Metastatic Pancreatic Carcinoma in the Ovary (tissue), 1 donor: ENCODE measurements around the genes BEST1 and EML3.

DNA sequence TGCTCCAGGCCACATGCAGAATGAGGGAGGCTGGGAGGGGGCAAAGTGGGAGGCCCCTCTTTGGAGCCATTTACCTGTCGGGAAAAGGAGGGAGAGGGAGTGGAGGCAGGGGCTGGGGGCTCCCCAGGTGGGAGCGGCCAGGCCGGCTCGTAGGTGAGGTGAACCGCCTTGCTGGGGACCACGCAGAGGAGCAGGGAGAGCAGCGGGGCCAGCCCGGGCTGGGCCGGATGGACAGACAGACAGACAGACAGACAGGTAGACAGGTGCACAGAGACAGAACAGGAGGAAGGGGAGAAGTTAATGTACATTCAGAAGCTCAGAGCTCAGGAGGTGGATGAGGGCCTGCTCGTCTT lies 12.1 kb downstream of the RAB3IL1 start:
- PRO-cap: no peak

DNA sequence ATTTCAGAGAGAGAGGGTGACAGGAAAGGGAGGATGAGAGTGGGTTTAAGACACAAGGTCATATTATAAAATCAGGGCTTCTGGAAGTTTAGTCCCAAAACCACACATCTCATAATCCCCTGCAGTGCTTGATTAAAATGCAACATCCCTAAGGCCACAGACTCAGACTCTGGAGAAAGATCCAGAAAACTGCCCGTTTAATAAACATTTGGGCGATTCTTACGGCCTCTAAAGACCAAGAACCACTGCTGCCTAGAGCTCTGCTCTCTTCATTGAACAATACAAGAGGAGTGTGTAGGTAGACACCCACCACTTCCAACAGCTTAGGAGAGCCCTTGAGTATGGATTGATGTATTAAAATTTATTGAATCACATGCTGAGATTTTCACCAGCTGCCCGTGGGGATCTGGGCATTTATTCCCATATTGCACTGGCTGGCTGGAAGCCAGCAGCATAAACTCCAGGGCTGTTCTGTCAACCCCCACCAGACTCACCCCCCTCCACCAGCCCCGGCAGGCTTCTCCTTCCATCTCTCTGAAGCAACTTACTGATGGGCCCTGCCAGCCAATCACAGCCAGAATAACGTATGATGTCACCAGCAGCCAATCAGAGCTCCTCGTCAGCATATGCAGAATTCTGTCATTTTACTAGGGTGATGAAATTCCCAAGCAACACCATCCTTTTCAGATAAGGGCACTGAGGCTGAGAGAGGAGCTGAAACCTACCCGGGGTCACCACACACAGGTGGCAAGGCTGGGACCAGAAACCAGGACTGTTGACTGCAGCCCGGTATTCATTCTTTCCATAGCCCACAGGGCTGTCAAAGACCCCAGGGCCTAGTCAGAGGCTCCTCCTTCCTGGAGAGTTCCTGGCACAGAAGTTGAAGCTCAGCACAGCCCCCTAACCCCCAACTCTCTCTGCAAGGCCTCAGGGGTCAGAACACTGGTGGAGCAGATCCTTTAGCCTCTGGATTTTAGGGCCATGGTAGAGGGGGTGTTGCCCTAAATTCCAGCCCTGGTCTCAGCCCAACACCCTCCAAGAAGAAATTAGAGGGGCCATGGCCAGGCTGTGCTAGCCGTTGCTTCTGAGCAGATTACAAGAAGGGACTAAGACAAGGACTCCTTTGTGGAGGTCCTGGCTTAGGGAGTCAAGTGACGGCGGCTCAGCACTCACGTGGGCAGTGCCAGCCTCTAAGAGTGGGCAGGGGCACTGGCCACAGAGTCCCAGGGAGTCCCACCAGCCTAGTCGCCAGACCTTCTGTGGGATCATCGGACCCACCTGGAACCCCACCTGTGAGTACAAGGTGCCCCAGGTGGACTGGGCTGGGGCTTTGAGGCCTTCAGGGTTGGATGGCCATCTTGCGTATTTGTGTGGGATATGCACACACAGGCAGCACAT lies at the start of gene BEST1:
BEST1 (plus strand) TSS at position 1,216 of the 1,398 bp plus-strand sequence.
- PRO-cap: bidirectional peak, plus-strand start at position 690 of the sequence, minus-strand start at position 541 of the sequence

- PRO-cap: no peak
Measured at GRCh38 chr11:61966608-61966920, 870 bp downstream of the FTH1 start.

- PRO-cap: unidirectional peak, minus-strand start at chr11:61968721
Measured at GRCh38 chr11:61968598-61969405, 1.4 kb upstream of the FTH1 start.

- PRO-cap: no peak
Measured at GRCh38 chr11:62169311-62169655, 20.7 kb upstream of the SCGB1D1 start.

GRCh38 chr11:62543903-62544277 lies 2.7 kb downstream of the AHNAK start:
- PRO-cap: no peak

DNA sequence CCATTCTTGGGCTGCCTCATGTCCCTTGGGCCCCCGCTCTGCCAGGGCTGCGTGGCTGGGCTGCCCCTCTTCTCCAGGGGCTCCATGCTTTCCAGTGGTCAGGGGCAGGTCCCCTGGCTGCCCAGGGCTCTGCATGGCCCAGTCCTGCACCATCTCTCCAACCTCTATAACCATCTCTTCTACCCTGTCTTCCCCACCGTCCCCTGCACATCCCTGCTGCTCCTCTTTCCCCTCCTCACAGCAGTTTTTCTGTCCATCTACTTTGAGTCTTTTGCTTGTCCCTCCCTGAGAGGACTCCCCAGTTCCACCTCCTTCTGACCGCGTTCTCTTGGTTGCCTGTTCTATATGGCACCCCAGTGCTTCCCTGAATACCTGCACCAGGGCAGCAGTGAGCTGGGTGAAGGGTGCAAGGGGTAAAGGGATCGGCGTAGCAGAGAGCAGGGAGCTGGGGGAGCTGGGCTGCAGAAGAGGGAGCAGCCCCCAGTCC lies 1.8 kb upstream of the EEF1G start:
- PRO-cap: no peak

GRCh38 chr11:62592985-62594047 lies 2.0 kb upstream of the TUT1 start:
- PRO-cap: no peak

- PRO-cap: no peak
Measured at GRCh38 chr11:62603370-62603666, 1.7 kb upstream of the MTA2 start.

GRCh38 chr11:62612412-62612808 lies at the start of gene EML3:
TSS of gene EML3 (minus strand) at chr11:62612775.
- PRO-cap: bidirectional peak, plus-strand start at chr11:62612671, minus-strand start at chr11:62612585

- PRO-cap: no peak
Measured at GRCh38 chr11:62690406-62690982, 1.2 kb upstream of the LRRN4CL start.

DNA sequence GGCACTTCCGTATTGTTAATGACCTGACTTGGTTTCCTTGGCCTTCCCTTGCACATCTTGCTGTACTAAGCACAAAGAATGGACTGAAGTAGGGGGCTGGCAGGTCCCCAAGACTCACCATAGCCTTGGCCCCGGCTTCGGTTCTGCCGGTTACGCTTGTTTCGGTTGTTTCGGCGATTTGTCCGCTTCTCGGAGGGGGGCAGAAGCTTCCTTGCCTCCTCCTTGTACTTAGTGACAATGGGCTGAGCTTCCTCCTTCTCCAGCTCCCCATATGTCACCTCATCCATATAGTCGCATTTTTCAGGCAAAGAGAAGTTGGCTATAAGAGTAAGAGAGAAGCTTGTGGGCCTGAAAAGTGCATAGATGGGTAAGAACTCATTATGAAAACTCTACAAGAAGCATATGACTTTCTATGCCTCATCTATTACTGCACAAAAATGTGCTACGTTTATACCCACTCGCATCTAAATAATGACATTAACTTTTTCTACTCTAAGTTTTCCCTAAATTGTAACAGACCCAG lies 9.5 kb downstream of the GNG3 start:
- PRO-cap: no peak

DNA sequence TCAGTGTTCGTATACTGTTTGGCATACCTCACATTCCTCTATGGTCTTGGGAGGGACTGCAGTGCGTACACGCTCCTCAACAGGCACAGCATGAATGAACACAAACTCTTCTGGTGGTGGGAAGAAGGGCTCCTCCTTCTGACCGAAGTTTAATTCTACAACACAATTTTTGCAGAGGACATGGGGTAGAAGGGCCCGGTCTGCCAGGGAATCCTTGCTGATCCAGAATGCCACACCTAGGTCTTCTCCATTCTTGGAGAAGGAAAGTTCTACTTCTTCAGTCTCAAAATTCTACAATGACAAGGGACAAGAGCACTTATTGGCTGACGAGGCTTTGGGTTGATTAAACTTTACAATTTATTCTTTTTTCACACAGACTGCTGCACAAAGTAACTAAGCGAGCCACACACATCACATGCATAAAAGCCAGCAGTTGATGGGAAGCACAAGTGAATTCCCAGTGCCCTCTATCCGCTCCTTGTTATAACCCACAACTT lies 5.1 kb downstream of the HNRNPUL2 start:
- PRO-cap: no peak

- PRO-cap: no peak
Measured at GRCh38 chr11:62806537-62807140, 1.4 kb upstream of the NXF1 start.

- PRO-cap: no peak
Measured at GRCh38 chr11:62841174-62841924, 2.0 kb upstream of the WDR74 start.

DNA sequence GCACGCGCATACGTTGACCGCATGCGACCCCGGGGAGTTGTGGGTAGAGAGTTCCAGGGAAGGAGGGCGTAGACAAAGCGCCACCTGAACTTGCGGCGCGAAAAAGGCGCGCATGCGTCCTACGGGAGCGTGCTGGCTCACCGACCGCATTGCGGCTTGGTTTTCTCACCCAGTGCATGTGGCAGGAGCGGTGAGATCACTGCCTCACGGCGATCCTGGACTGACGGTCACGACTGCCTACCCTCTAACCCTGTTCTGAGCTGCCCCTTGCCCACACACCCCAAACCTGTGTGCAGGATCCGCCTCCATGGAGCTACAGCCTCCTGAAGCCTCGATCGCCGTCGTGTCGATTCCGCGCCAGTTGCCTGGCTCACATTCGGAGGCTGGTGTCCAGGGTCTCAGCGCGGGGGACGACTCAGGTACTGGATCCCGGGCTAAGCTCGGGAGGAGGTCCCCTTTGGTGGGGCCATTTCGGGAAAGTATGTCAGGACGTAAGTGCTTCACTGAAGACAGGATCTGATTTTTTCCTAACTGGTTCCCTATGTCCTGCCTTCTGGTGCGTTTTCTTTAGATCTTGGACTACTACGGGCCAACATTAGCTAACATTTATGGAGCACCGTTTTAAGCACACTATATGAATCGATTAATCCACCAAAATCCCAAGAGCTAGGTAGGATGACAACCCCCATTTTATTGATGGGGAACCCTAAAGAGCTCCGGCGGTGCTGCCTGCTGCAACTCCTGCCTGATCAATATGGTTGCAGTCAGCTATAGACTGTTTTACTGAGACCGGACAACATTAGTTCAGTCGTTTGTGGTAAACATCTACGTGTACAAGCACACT lies 16.8 kb upstream of the WDR74 start:
- PRO-cap: bidirectional peak, plus-strand start at position 199 of the sequence, minus-strand start outside the sequence; unidirectional peak, minus-strand start at position 754 of the sequence

GRCh38 chr11:62926122-62926594 lies 5.0 kb upstream of the CHRM1 start:
- PRO-cap: no peak

- PRO-cap: no peak
Measured at GRCh38 chr11:63534969-63535498, 1.6 kb upstream of the PLAAT4 start.

DNA sequence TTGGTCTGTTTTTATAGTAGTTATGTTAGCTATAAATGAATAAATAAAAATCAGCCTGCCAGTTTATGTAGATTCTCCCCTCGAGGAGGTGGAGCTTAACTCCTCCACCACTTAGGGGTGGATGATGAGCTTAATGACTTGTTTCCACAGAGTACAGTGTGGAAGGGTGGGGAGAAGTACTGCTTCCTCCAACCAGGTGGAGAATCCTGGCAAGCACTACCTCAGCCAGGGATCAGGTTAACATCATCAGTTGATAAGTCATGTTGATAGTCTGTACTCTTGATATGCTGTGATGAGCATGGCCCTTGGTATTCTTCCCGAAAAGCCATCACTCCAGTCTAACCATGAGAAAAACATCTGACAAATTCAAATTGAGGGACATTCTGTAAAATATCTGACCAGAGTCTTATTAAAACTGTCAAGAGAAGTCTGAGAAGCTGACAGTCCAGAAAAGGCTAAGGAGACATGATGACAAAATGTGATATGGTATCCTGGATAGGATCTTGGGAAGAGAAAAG lies 14.1 kb downstream of the RTN3 start:
- PRO-cap: no peak

DNA sequence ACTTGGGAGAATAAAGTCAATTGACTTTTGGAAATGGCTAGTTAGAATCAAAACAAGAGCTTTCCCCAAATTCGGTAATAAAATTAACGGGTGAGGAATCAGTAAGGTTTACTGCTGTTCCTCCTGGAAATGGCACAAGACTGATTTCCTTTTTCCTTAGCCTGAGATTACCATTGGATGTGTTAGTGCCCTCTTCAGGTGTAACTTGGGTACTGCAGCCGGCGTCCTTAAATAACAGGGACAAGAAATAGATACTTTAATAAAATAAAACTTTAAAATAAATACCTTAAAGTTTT lies 29.9 kb downstream of the ZFTA start:
- PRO-cap: no peak